Metastatic Breast Carcinoma in the Brain (tissue), 10 donors: Measurements from ENCODE around the gene FBXL22.

- PRO-cap, 10 experiments, result no peak in any of the 10 experiments
Measured at GRCh38 chr15:63059368-63060244, 17.1 kb downstream of the TPM1 start.

DNA sequence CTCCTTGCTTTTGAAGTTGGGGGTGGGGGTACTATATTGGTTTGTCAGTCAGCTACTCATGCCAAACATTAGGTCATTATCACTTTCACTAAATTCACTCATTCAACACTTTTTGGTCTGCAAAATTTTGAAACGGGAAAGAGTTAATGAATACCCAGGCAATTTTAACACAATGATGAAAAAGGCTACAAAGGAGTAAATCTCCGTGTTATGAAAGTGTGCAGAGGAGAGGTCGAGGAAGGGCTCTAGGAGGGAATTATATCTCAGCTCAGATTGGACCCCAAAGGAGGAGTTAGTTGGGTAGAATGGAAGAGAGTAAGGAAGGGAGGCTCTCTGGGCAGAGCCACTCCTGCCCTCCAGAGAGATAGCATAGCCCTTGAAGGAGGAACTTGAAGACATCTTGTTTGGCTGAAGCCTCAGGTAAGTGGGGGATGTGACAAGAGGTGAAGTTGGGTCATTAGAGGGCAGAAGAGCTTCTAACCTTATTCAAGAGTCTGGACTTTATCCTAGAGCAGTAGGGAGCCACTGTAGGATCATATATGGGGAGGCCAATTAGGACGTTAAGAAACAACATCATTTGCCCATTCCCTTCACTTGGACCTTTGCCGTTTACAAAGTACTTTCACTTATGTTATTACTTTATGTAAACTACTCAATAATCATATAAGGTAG, 11.8 kb downstream of the RAB8B start:
- PRO-cap, 10 experiments, result no peak in any of the 10 experiments

DNA sequence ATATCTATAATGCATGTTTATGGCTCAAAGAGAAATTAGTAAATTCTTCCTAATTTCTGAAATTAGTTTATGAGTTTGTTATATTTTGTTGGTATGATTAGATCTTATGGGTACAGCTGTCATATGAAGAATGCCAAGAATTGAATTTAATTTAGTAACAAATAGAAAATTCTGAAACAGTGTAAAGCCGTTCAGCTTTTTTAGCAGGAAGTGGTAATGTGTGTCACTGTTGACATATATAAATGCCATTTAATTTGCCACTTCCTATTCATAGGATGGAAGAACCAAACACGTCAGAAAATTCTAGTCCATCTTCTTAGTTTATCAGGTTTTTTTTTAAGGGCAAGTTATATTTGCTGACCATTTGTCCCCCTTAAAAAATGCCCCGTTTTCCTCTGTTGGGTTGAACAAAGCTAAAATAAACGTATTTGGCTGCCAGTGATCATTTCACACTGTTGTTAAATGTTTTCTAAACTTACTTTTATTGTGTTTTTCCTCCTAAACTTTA, 43.0 kb downstream of the RAB8B start:
- PRO-cap, 10 experiments, result no peak in any of the 10 experiments

GRCh38 chr15:63256694-63257056, 20.7 kb upstream of the APH1B start:
- PRO-cap, 10 experiments, result no peak in any of the 10 experiments

DNA sequence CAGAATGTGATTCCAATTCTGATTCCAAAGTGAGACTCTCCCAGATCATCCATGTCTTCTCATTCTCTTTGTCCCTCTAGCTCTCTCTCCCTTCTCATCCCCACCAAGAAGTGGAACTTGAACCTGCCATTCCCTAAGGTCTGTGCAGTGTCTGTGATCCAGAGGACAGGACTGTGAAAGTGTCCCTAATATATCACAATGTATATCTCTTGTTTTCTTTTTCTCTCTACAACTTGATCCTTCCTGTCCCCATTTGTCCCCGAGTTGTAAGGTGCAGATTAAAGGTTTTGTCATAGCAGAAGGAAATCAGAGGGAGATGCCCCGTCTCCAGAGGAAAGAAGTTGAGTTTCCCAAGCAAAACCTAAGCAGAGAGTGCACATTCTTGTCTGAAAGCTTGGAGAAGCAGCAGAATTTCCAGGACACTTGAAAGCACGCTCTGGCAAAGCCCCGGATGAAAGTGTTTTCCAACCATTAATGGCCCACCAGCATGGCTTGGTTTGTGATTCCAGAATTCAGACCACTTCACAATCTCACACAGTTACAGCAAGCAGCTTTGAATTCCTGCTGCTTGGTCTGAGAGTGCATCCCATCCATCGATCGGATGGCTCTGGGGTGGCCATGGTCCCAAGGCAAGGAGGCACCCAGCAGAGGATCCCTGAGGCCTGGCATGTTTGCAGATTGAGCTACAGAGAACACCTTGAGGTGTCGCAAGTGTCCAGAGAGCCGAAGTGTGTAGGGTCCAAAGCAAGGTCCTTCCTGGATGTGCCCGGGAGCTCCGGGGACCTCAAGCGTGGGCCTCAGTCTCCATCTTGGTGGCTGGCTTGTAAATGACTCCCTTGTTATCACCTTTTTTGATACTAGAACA, 48.3 kb downstream of the APH1B start:
- PRO-cap, 10 experiments, result no peak in any of the 10 experiments

DNA sequence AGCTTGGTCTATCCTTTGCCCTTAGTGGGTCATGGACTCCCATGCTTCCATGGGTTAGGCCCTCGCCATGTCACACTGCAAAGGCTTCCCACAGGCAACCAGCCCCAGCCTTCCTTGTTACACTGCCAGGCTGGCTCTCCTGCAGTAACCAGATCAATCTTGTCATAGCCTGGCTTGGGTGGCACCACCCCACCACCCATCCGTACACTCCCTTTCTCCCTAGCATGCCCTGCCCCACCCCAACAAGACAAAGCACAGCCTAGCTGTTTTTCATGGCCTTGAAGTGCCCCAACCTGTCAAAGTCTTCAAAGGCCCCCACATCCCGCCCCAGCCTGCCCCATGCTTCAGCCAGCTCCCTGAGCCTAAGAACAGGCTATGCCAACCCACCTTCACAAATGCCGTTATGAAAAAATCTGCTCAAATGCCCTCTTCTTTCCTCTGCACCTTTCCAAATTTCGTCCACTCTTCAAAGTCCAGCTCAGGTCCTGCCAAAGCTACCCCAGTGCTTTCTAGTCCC, 30.4 kb downstream of the CA12 start:
- PRO-cap, 10 experiments, result no peak in any of the 10 experiments

DNA sequence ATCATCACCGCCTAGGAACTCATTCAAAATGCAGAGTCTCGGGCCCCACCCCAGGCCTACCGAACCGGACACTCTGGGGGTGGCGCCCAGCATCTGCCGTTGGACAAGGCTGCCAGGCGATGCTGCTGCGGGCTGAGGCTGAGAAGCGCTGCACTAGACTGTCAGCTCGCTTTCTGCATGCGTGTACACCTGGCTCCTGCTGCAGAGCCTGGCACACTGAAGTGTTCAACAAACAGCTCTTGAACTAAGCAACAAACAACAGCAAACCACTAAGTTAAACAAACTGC, 26.3 kb downstream of the CA12 start:
- PRO-cap, 10 experiments, result no peak in any of the 10 experiments

DNA sequence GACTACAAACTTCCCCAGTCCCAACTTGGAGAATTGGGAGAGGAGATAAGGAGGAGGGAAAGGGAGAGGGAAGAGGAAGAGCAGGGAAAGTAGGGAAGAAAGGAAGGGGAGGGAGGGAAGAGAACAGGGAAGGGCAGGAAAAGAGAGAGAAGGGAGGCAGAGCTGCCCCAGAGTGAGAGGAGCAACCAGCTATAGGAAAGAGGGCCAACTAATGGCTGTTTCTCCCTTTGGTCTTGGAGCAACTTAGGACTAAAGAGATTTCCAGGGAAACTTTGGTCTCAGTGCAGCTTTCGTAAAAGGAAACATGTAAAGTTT, 1.5 kb downstream of the CA12 start:
- PRO-cap, 10 experiments, result peak in 1 of 10 experiments; most common plus-strand start position 156 of the sequence (in 1)

GRCh38 chr15:63380796-63381027, 934 bp downstream of the CA12 start:
- PRO-cap, 10 experiments, result peak in 4 of 10 experiments; most common minus-strand start chr15:63380976 (in 4)

- PRO-cap, 10 experiments, result no peak in any of the 10 experiments
Measured at GRCh38 chr15:63466187-63466698, 38.1 kb upstream of the USP3 start.

- PRO-cap, 10 experiments, result peak in 9 of 10 experiments; most common plus-strand start chr15:63503531 (in 7); most common minus-strand start chr15:63503314 (in 4)
Measured at GRCh38 chr15:63502858-63503662, 1.3 kb upstream of the USP3 start.

GRCh38 chr15:63510442-63510993, 6.1 kb downstream of the USP3 start:
- PRO-cap, 10 experiments, result no peak in any of the 10 experiments

GRCh38 chr15:63596027-63596424, 1.2 kb upstream of the FBXL22 start:
- PRO-cap, 10 experiments, result no peak in any of the 10 experiments

DNA sequence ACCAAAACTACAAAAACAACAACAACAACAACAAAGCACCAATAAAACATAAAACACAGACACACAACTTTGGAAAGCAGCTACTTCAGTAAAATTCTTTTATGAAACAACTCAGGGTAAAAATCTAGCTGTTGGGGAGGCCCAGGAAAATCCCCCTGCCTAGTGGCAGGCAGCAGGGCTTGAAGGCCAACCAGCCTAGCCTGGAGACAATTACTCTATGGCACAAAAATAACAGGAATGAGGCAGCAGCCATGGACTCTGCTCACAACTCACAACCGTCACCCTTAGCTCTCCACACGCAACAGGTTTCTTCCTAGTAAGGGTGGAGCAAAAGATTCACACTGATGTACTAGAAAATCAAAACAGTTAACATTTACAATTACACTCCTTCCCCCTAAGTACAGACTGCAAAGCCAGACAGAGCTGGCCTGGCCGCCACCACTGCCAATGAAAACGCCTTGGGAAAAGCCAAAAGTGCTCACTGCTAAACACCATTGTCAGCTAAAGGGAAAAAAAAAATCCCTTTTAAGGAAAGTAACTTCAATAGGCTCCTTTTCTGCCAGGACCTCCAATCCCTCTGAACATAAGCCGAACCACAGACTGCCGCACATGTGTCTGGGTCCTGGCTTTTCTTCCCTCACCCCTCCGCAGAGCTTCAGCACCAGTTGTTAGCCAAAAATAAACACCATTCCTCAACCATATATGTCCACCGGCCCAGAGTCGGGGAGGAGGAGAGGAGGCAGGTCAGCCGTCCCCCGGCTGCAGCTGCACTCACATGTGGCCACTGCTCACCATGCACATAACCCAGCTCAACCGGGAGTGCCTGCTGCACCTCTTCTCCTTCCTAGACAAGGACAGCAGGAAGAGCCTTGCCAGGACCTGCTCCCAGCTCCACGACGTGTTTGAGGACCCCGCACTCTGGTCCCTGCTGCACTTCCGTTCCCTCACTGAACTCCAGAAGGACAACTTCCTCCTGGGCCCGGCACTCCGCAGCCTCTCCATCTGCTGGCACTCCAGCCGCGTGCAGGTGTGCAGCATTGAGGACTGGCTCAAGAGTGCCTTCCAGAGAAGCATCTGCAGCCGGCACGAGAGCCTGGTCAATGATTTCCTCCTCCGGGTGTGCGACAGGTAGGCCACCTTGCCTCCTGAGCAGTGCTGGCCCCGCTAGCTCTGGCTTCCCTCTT, at the start of gene FBXL22:
Gene FBXL22, plus strand, starts transcription at position 770 of the 1,184 bp plus-strand sequence.
- PRO-cap, 10 experiments, result peak in 1 of 10 experiments; most common minus-strand start position 920 of the sequence (in 1)

GRCh38 chr15:63832999-63833656, 620 bp downstream of the HERC1 start:
- PRO-cap, 10 experiments, result peak in 5 of 10 experiments; most common plus-strand start chr15:63833482 (in 4); most common minus-strand start chr15:63833509 (in 3)

DNA sequence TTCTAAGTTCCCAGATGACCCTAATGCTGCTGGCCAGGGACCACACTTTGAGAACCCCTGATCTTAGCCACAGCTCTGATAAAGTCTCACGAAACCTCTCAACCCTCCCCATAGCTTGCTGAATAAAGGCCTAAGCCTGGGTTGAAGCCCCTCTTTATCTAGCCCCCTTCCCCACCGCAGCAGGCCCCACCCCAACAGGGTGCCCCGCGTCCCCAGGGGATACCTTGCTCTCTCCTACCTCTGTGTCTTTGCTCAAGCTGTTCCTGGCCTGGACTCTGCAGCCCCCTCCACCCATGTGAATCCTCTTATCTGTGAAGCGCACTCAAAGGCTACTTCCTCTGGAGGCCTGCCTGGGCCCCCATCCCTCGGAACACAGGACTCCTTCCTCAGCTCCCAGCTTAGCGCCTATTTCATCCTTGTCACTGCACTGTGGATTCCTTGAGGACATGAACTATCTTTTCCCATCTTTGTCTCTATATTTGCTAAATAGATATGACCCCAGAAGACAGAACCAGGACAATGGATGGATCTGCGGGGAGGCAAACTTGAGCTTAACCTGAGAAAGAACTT, 61.4 kb upstream of the HERC1 start:
- PRO-cap, 10 experiments, result no peak in any of the 10 experiments

GRCh38 chr15:63896709-63897214, 63.0 kb upstream of the HERC1 start:
- PRO-cap, 10 experiments, result no peak in any of the 10 experiments

GRCh38 chr15:64017079-64017571, 29.2 kb downstream of the DAPK2 start:
- PRO-cap, 10 experiments, result no peak in any of the 10 experiments

DNA sequence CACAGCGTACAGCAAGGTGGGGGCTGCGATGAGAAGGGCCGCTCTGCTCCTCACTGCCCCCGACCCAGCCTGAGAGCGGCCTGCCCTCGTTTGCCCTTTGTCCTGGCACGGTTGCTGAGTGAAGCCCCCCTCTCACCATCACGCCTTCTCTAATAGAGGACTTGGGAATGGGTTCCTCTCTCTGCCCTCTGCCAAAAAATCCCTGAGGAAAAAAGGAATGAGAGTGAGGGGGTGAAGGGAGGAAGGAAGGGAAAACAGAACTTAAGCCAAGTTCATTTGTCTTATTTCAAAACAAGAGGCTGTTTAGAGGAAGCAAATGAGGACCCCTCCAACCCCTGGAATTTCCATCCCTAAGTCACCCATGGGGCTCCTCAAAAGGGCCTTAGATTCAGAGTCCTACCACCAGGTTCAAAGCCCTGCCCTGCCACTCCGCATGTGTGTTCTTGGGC, 685 bp upstream of the DAPK2 start:
- PRO-cap, 10 experiments, result no peak in any of the 10 experiments

GRCh38 chr15:64197387-64198020, 34.7 kb upstream of the PPIB start:
- PRO-cap, 10 experiments, result no peak in any of the 10 experiments